ENCODE results near the genes FITM1, PSME1, GMPR2 and CIDEB.

GRCh38 chr14:24130274-24130866, at the start of gene FITM1:
FITM1 (plus strand) TSS chr14:24130659.
- PRO-cap = no peak
- RAMPAGE, long total RNA = no peak

DNA sequence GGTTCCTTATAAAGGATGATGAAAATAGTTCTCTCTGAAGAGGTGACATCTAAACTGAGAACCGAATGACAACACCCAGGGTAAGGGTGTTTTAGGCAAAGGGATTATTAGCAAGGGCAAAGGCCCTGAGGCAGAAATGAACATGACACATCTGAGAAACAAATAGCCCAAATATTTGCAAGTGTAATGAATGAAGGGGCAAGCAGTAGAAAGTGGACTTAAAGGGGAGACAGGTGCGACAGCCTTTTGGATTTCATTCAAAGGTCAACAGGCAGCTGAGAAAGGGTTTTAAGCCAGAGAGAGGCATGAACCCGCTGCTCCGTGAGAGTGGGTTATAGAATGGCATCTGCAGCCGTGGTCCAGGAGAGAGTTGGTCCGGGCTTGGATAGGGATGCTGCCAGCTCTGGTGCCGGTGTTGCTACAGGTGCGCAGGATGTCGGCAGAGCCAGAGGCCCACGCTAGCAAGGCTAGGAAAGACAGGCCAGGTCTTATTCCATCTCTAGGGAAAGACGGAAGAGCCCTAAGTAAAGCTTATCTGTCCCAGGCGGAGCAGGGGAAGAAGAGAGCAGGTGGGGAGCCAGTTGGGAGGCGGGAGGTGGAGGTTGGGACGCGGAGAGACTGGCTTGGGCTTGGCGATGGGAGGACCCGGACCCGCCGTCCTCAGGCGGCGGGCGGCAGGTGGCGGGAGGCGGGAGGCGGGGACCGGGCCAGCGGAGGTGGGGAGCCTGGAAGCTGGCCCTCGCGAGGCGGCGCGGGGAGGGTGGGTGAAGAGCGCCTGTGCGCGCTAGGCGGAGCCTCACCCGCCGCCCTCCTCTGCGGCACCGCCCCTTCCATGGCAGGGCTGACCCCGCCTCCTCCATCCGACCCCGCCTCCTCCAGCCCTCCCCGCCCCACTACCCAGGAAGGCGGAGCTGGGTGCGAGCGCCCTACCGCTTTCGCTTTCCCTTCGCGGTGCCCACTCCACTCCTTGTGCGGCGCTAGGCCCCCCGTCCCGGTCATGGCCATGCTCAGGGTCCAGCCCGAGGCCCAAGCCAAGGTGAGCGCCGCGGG, at the start of gene PSME1:
TSS of gene PSME1 (plus strand) at position 929 of the 1,050 bp plus-strand sequence.
- PRO-cap = bidirectional peak, plus-strand start at position 900 of the sequence, minus-strand start at position 676 of the sequence
- RAMPAGE, long total RNA = start-site peak on the plus strand centred at position 940 of the sequence, 91 bp wide, 6,797 and 4,559 reads in 2 replicates

- PRO-cap = no peak
- RAMPAGE, long total RNA = no peak
These were observed 936 bp downstream of the IRF9 start for GRCh38 chr14:24161886-24162515.

DNA sequence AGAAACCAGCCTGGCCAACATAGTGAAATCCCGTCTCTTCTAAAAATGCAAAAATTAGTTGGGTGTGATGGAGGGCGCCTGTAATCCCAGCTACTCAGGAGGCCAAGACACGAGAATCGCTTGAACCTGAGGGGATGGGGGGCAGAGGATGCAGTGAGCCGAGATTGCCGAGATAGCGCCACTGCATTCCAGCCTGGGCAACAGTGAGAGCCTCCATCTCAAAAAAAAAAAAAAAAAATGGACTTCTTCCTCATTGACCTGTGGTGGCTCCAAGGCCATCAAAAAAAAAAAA, 999 bp upstream of the REC8 start:
- PRO-cap = no peak
- RAMPAGE, long total RNA = no peak

- PRO-cap = no peak
- RAMPAGE, long total RNA = no peak
These were observed 1.9 kb downstream of the IPO4 start for GRCh38 chr14:24186459-24187282.

DNA sequence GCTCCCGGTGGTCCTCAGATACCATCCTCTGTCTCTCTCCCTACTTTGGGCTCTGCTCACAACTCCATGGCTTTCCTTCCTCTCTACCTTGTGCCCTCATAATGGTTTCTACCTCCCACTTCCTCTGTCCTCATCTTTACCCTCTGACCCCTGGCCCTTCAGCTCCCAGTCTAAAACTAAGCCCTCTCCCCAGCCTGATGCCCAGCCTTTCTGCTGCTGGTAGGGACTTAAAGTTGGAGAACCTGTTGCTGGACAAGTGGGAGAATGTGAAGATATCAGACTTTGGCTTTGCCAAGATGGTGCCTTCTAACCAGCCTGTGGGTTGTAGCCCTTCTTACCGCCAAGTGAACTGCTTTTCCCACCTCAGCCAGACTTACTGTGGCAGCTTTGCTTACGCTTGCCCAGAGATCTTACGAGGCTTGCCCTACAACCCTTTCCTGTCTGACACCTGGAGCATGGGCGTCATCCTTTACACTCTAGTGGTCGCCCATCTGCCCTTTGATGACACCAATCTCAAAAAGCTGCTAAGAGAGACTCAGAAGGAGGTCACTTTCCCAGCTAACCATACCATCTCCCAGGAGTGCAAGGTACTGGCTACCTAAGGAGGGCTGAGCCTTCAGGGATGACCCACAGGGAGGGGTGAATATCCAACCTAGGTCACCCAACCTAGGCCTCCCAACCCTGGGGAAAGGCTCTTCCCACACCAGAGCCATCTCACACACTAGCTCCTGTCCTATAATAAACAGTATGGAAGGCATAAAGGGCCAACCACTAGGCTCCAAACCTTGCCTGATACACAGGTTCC, 1.6 kb downstream of the TSSK4 start:
- PRO-cap = no peak
- RAMPAGE, long total RNA = no peak

DNA sequence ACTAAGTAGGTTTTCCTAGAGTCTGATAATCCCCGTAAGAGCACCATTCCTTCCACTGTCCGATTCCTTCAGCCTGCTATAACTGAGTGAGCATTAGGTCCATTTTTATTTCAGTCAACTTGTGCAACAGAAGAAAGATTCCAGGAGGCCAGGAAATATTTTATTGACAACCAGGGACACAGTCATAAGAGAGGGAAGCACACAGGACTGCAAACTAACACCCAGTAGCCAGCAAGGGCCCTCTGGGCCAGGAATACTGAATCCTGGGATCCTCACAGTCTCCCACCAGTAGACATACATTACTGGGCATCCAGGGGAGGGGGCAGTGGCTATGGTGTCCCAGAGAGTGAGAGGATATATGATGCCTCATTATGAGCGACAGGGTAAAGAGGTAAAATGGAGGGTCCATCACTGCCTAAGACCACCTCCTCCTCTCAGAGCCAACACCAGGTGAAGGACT, 883 bp upstream of the MDP1 start:
- PRO-cap = no peak
- RAMPAGE, long total RNA = no peak

GRCh38 chr14:24232249-24233136, at the start of gene GMPR2:
GMPR2 (plus strand) TSS chr14:24232929.
- PRO-cap = bidirectional peak, plus-strand start at chr14:24232457, minus-strand start at chr14:24232348
- RAMPAGE, long total RNA = start-site peak on the minus strand at chr14:24232338-24232394, 2,785 and 948 reads in 2 replicates; start-site peak on the plus strand at chr14:24232405-24232507, 41 and 23 reads in 2 replicates; start-site peak on the plus strand at chr14:24232613-24232701, 75 and 18 reads in 2 replicates; start-site peak on the plus strand at chr14:24232926-24232942, 96 and 42 reads in 2 replicates

GRCh38 chr14:24246676-24247248, 4.3 kb upstream of the TINF2 start:
- PRO-cap = no peak
- RAMPAGE, long total RNA = no peak

GRCh38 chr14:24298243-24298689, 1.3 kb downstream of the DHRS1 start:
- PRO-cap = no peak
- RAMPAGE, long total RNA = no peak

- PRO-cap = unidirectional peak, plus-strand start at chr14:24308311
- RAMPAGE, long total RNA = no peak
These were observed at the start of gene CIDEB for GRCh38 chr14:24307654-24308476. CIDEB (minus strand) TSS chr14:24307977.

DNA sequence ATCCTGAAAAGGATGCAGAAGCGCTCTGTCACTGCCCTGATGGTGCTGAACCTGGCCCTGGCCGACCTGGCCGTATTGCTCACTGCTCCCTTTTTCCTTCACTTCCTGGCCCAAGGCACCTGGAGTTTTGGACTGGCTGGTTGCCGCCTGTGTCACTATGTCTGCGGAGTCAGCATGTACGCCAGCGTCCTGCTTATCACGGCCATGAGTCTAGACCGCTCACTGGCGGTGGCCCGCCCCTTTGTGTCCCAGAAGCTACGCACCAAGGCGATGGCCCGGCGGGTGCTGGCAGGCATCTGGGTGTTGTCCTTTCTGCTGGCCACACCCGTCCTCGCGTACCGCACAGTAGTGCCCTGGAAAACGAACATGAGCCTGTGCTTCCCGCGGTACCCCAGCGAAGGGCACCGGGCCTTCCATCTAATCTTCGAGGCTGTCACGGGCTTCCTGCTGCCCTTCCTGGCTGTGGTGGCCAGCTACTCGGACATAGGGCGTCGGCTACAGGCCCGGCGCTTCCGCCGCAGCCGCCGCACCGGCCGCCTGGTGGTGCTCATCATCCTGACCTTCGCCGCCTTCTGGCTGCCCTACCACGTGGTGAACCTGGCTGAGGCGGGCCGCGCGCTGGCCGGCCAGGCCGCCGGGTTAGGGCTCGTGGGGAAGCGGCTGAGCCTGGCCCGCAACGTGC, 4.6 kb downstream of the LTB4R start:
- PRO-cap = unidirectional peak, minus-strand start at position 426 of the sequence; unidirectional peak, minus-strand start at position 574 of the sequence
- RAMPAGE, long total RNA = no peak

DNA sequence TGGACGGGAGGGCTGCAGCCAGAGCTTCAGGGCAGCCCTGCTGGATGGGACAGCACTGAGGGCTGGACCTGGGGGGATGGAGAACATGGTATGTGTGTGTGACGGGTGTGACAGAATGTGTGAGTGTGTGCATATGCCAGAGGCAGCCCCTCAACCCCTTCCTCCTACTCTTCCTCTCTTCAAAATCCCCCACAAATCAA, 248 bp downstream of the CBLN3 start:
- PRO-cap = no peak
- RAMPAGE, long total RNA = no peak

- PRO-cap = no peak
- RAMPAGE, long total RNA = no peak
These were observed 3.0 kb downstream of the KHNYN start for GRCh38 chr14:24432405-24433581.

DNA sequence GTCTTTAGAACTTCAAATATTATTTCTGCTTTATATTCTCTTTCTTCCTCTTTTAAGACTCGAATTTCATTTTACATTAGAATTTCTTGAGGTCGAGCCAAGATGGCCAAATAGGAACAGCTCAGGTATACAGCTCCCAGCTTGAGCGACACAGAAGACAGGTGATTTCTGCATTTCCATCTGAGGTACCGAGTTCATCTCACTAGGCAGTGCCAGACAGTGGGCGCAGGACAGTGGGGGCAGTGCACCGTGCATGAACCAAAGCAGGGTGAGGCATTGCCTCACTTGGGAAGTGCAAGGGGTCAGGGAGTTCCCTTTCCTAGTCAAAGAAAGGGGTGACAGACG, 17.8 kb upstream of the CMA1 start:
- PRO-cap = no peak
- RAMPAGE, long total RNA = no peak

DNA sequence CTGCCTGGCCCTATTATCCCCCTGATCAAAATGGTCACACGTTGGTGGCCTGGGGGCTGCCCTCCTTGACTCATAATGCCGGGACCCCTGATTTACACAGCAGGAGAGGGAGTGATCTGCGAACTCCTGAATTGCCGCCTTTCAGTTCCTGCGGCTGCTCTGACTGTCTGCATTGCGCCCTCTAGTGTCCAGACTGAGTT, 44.8 kb upstream of the GZMB start:
- PRO-cap = unidirectional peak, minus-strand start at position 128 of the sequence
- RAMPAGE, long total RNA = no peak

DNA sequence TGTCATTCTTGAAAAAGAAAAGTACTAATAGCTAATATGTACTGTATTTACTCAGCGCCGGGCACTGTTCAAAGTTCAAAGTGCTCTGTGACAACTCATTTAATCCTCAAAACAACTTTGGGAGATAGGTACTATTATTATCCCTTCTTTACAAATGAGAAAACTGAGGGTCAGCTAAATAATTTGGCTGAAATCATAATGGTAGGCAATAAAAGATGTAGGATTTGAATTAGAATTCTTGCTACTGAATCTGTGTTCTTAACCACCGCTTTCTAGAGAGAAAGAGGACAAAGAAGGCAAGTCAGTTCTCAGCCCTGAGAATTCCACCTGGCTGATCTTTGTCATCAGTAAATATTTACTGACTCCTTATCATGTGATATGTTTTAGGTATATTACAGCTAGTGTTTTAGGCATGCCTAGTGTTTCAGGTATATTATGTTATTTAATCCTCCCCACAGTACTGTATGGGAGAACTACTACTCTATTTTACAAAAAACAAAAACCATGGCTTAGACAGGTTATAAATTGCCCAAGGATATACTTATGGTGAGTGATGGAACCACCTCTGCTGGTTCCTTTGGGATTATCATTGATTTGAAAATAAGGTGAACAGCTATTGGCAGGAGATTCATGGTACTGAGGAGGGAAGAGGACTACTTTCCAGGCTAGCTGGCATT, 205.8 kb upstream of the GZMB start:
- PRO-cap = no peak
- RAMPAGE, long total RNA = no peak

- PRO-cap = no peak
- RAMPAGE, long total RNA = no peak
These were observed 454.7 kb downstream of the NOVA1 start for GRCh38 chr14:26143197-26143396.

DNA sequence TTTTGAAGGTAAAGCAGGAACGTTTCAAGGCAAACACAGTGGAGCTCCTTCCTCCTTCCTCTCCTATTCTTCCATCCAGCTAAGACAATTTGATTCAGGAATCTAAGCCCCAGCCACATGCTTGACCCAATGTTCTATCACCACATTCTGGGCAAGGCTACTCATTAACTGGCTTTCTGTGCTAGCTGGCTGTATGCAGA, 266.9 kb downstream of the NOVA1 start:
- PRO-cap = no peak
- RAMPAGE, long total RNA = no peak

- PRO-cap = no peak
- RAMPAGE, long total RNA = no peak
These were observed 260.5 kb downstream of the NOVA1 start for GRCh38 chr14:26337299-26337745.

Data from urinary bladder (tissue), 3 donors.